Mononuclear cell (primary cell): ENCODE results near the gene TTC13.

DNA sequence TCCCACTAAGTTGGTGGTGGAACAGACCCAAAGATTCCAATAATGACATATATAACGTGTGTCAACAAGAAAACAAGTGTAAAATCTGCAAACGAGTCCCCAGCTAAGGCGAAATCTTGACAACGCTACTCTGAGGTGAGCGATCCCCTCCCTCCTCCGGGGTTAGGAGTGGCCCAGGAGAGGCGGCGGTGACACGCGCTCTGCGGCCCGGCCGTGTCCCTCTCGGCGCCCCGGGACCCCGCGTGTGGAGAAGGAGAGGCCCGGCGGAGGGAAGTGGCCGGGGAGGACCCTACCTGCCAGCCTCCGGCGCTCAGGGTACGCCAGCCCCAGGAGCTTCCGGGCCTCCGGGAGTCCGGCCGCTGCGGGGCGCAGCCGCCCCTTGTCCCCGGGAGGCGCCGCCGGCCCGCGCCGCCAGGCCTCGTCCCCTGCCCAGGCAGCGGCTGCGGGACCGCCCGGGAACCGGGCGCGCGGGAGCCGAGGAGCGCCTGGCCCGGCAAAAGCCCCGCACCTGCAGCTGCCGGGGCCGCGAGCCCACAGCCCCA, 593 bp downstream of the ABCB10 start:
- RRBS = 2% methylated on average over 19 of the region's 54 CpGs

- RRBS = no CpG with 5 or more reads among the region's 5 CpGs
Observed at GRCh38 chr1:229879779-229880264, 187.2 kb upstream of the GALNT2 start.

GRCh38 chr1:230079584-230079783, 12.4 kb downstream of the GALNT2 start:
- RRBS = no CpG with 5 or more reads among the region's 4 CpGs

GRCh38 chr1:230113815-230114657, 47.0 kb downstream of the GALNT2 start:
- RRBS = 96% methylated on average over 4 of the region's 27 CpGs

GRCh38 chr1:230124736-230125612, 57.9 kb downstream of the GALNT2 start:
- RRBS = no CpG with 5 or more reads among the region's 14 CpGs

GRCh38 chr1:230136275-230137700, 69.8 kb downstream of the GALNT2 start:
- RRBS = no CpG with 5 or more reads among the region's 38 CpGs

GRCh38 chr1:230185841-230186584, 119.0 kb downstream of the GALNT2 start:
- RRBS = no CpG with 5 or more reads among the region's 10 CpGs

DNA sequence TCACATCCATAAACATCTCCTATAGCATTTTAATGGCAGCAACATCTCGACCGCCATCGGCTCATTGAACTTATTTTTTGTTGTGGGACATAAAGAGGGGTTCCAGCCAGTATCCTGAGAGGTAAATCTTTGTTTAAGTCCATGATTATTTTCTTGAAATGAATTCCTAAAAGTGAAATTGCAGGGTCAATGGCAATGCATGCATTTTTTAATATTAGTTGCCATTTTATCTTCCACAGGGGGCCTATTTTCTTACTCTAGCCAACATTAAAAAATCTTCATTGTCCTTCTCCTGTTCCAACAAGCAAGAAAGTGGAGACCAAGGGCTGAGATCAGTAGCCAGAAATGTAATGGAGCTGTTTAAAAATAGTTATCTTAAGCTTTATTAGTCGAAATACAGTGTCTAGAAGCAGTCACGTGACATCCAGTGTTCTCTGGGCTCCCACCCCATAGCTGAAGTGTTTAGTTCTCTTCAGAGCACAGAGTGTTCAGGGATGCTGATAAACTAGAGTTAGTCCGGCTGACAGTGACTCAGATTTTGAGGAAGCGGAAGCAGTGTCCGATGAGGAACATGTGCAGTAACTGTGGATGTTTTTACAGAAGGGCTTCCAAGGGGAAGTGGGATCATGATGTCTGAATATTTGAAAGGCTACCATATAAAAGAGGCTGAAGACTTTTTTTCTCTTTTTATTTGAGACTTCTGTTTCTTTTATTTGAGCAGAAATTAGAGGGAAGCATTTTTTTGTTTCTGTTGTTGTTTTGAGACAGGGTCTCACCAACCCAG, 123.9 kb downstream of the GALNT2 start:
- RRBS = no CpG with 5 or more reads among the region's 8 CpGs

DNA sequence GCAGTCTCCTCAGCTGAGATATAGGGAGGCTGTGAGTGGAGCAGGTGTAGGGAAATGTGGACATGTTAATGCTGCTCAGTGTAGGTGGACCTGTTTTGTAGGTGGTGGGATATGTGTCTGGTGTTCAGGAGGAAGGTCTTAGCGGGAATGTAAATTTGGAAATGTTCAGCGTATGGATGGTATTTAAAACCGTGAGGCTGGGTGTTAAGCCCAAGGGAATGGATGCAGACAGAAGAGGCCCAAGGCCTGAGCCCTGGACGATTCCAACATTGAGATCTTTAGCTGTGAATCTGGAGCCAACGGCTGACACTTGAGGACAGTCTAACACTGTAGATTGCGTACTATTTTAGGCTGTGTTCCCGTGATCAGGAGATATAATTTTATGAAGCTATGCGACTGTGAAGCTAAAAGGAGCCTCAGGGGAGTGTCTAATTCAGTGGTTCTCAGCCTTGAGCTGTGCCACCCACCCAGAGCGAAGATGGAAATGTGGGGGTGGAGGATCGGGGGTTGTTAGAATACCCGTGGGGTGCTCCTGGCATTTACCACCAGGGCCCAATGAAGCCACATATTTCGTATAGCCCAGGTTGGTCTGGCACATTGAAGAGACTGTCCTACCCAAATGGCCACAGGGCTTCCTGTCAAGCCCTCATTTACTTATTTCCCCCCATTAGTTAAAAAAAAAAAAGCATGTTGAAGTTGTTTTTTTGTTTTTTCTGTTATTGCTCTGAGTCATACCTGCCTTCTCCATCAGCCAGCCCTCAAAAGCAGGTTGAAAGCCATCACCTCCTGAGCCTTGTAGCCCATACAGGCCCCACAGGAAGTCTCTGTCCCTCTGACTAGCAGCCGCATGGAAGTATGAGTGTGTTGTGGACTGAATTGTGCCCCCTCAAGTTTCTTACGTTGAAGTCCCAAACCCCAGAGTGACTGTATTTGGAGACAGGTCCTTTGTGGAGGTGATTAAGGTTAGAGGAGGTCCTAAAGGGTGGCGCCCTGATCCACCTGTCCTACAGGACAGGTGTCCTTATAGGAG, 141.6 kb downstream of the GALNT2 start:
- RRBS = no CpG with 5 or more reads among the region's 15 CpGs

- RRBS = no CpG with 5 or more reads among the region's 8 CpGs
Observed at GRCh38 chr1:230212328-230212848, 145.3 kb downstream of the GALNT2 start.

GRCh38 chr1:230300813-230301228, 125.3 kb downstream of the PGBD5 start:
- RRBS = 95% methylated on average over 2 of the region's 16 CpGs

DNA sequence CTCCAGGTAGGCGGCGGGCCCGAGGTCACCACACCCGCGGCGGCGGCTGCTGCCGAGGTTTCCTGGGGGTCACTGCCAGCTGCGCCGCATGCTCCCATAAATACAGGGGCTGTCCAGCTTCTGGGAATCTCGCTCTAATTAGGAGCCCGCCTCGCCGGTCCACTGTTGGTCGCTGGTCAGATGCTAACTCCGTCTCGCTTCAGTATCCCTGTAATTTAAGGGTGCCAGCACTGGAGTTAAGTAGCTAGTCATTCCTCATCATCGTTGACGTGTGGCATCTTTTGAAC, 571 bp upstream of the PGBD5 start:
- RRBS = no CpG with 5 or more reads among the region's 19 CpGs

DNA sequence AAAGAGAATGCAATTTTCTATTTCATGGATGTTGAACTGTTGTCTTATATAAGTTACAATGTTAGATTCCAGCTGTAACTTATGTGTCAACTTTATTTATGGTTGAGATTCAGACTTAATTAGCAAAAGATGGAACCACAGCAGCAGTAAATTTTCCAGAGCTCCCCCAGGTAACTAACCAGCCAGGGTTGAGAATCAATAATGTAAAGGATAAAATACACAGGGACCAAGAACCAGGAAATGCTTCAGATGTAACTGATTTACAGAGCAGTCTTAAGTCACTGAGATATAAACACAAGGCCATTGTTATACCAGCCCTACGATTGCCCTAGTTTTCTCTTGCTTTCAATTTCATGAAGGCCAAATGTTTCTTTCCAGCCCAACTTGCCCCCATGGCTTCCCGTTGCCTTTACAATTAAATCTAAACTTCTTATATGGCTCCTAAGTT, 70.2 kb upstream of the COG2 start:
- RRBS = no CpG with 5 or more reads among the region's 2 CpGs

- RRBS = no CpG with 5 or more reads among the region's 19 CpGs
Observed at GRCh38 chr1:230705350-230706097, 8.4 kb downstream of the AGT start.

DNA sequence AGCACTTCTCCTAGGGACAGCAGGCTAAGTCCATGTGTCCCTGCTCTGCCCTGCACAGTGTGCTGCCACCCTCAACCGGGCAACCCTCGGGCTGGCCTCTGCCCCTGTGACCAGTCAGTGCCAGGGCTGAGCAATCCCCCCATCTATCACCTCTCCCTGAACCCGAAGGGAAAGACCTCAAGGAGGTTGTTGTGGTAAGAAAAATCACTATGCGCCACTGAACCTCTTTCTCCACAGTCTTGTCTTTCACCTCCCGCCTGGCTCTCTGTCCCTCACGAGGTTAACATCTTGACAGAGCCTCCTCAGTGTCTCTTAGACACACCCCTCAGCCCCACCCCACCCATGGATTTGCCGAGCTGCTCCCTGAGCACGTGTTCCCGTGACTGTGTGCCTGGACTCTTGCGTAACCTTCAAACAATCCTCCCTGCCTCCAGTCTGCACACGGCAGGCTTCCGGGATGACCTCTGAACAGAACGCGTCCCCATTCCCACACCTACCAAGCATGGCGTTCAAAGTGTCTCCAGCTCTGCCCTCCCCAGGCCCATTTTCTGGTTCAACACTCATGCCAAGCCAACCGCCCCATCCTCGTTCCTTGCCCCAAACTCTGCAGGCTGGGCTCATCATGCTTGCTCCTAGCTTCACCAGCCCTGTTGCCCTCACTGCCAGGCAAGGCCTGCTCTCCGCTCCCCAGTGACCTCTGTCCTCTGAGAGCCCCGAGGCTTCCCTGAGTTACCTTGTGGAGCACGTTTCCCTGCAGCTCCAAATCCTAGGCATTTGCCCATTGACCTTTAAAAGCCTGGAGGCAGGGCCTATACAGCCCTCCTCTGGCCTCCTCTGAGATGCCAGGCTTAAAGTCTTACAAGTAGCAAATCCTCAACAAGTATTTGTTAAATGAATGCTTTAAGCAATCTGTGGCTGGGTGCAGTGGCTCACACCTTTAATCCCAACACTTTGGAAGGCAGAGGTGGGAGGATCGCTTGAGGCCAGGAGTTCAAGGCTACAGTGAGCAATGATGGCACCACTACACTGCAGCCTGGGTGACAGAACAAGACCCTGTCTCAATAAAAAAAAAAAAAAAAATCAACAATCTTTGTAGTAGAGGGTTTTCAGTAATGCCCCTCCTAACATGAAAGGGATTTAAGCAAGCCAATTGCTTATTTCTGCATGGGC, 5.2 kb downstream of the AGT start:
- RRBS = no CpG with 5 or more reads among the region's 21 CpGs

DNA sequence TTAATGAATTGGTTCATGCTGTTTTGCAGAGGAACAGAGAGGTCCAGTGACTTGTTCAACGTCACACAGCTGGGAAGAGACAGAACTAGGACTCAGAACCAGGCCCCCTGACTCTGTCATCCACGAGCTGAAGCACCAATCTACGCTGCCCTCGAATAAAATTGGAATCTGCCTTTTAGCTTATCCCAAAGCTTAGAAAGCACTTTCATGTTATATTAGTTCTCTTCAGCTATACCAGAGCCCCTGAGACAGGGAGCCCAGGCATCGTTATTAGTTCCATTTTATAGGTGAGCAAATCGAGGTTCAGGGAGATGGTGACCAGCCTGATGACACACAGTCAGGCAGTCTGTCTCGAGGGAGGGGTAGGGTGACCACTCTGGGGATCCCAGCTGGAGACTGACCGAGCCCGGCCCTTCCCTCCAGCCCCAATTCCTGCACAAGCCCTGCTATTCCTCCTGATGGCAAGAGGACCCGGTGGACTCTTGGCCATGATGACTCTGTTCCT, 569 bp downstream of the AGT start:
- RRBS = 94% methylated on average over 2 of the region's 10 CpGs

DNA sequence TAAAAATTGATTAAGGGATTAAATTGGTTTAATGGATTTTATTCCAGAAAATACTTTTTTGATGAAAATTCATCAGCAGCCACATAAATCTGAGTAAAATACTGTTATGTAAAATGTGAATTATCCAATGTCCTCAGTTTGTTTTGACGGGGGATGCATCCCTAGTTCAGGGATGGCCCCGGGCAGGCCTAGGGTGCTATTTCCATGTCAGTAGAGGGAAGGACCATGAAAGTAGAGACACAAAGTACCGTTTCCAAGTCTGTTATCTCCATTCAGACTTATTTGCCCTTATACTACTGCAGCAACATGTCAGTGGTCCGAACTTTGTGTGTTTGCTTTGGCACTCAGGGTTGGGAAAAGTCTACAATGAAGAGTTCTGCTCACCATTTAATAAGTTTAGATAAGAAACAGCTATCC, 11.2 kb upstream of the AGT start:
- RRBS = no CpG with 5 or more reads among the region's 4 CpGs

DNA sequence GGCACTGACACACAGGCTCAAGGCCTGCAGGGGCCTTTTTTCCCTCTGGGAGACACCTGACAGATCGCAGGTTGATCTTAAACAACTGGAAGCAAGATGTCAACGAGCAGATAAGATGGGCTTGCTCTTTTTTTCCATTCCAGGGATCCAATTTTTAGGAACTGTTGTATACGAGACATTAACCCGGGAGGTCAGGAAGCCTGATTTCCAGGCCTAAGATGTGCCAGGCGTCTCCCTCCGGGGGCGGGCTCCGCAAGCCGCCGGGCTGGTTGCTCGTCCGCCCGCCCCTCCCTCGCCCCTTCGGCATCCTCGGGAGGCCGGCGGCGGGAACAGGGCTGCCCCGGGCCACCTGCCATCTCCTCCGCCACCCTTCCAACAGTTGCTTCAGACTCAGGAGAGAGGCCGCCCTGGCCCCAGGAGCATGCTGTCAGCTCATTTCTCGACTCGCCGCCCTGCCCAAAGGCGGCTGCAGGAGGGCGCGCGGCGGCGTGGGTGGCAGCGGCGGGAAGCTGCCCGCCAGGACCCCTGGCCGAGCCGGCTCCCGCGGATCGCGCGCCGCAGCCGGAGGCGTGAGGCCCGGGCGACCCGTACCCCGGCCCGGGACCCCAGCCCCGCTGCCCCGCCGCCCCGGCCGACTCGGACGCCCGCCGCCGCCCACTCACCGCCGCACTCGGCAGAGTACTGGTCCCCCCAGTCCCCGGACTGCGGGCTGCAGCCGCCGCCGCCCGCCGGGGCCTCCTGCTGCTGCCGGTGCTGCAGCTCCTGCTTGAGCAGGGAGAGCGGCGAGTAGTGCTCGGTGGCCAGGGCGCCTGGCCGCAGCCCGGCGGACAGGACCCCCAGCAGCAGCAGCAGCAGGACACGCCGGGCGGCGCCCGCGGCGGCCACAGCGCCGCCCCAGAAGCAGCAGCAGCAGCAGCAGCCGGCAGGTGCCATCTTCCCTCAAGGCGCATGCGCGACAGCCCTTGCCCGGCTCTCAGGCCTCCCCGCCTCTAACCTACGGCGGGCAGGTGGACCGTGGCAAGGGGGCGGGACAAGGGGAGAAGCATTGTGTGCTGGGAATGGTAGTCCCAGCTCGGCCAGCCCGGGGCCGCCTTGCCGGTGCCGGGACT, at the start of gene TTC13:
TTC13 (minus strand) TSS at position 964 of the 1,109 bp plus-strand sequence.
- RRBS = 2% methylated on average over 43 of the region's 101 CpGs

- RRBS = 2% methylated on average over 49 of the region's 98 CpGs
Observed at GRCh38 chr1:231038951-231040031, 763 bp downstream of the FAM89A start.

- RRBS = 5% methylated on average over 12 of the region's 15 CpGs
Observed at GRCh38 chr1:231040569-231040903, 482 bp upstream of the FAM89A start.